Hepatocyte (in vitro differentiated cells and primary cell): ENCODE results near the gene C5orf47.

- RAMPAGE, long total RNA: no peak
- RRBS: no CpG with 5 or more reads among the region's 7 CpGs
Measured at GRCh38 chr5:173762872-173763286, 125.3 kb upstream of the CPEB4 start.

DNA sequence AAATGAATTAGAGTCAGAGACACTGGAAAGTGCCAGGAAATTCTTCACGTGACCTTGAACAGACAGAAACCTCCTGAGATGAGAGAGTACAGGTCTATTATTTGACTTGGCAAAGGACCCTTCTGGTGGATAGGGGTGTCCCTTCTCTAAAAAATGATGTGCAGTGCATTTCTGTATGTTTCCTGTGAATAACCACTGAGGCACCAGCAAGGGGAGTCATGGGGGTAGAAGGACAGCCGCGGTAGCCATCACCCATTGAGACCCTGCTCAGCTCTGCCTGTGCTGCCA, 110.9 kb upstream of the CPEB4 start:
- RAMPAGE, long total RNA: no peak
- RRBS: no CpG with 5 or more reads among the region's 3 CpGs

DNA sequence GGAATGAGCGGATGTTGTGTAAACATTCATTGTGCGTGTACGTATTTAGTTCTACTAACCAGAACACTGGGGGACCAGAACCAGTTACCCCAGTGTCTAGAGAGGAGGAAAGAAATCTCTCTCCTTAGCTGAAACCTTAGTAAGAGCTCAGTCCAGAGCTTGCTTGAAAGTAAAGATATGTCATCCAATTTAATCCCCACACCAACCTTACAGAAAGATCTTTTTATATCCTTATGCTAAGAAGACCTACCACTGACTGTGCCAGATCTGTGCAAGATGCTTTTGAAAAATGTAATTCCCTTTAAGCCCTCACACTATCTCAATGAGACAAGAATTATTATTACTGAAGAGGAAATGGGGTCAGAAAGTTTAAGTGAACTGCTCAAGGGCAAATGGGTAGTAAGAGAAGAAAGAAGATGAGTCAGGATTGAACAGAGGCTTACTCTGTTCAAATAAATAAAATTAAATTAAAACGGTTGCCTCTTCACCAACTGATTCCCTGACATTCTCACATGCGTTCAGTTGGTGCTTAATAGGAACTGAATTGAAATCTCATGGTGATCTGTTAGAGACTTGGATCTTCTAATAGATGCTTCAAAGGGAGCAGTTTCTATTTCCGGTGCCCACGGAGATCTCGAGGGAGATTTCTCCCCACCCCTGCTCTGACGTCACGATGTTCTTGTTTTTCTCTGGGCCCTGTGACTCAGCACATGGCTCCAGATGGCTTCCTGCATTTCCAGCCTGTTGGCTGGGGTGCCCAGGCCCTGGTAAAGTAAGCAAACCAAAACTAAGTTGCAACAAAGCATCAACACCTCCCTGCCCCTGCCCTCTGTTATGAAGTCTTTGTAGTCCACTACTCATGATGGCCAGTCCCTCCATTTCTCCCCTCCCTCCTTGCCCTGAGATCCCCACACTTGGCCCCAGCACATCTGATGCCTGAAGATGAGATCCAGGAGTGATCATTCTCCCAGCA, 106.3 kb upstream of the CPEB4 start:
- RAMPAGE, long total RNA: no peak
- RRBS: no CpG with 5 or more reads among the region's 10 CpGs

DNA sequence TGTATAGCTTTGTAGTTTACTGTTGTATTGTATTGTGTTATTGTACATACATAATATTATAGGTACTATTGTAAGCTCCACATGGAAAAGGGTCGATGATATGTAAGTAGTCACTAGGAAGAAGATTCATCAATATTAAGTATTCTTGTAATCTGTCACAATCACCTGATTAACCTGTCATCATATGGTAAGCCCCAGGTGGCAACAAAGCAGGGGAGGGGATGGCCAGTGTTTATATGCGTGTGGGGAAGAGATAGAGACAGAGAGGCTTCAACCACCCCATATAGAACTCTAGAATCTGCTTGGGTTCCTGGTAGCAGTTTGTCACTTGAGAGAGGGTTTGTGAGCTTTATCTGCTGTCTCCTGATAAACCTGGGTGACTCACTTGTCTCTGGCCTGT, 49.0 kb upstream of the CPEB4 start:
- RAMPAGE, long total RNA: no peak
- RRBS: no CpG with 5 or more reads among the region's 2 CpGs

- RAMPAGE, long total RNA: no peak
- RRBS: no CpG with 5 or more reads among the region's 36 CpGs
Measured at GRCh38 chr5:173887459-173888202, 518 bp upstream of the CPEB4 start.

DNA sequence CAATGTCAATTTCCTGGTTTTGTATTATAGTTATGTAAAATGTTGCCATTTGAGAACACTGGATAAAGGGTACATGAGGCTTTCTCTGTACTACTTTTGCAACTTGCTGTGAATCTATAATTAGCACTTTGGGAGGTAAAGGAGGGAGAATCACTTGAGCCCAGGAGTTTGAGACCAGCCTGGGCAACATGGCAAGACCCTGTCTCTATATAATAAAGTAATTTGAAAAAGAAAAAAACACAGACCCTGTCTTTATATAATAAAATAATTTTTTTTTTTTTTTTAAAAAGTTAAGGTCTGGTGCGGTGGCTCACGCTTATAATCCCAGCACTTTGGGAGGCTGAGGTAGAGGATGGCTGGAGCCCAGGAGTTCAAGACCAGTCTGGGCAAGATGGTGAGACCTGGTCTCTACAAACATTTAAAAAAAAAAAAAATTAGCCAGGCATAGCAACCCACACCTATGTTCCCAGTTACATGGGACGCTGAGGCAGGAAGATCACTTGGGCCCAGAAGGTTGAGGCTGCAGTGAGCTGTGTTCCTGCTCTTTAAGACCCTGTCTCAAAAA, 24.3 kb downstream of the CPEB4 start:
- RAMPAGE, long total RNA: no peak
- RRBS: no CpG with 5 or more reads among the region's 3 CpGs

DNA sequence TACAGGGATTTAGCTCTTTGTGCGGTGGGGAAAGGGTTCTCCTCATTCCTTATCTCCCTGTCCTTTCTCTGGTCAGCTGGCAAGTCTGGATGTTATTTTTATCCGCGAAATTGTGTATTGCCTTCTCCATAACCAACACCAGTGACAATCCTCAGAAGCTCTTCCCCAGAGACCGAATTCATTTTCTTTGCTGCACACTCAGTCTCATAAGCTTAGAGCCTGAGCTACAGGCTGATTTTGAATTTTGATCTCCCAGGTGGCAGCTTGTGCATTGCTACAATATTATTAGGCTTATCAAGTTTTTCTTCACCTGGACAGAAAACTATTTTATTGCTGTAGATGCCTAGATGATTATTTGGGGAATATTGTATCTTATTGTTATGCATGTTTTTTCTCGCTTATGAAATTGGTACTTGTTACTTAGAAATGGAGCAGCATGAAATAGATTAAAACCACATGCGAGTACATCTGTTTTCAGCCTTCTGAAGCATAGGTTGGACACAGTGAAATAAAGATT, 27.3 kb downstream of the CPEB4 start:
- RAMPAGE, long total RNA: no peak
- RRBS: no CpG with 5 or more reads among the region's 6 CpGs

DNA sequence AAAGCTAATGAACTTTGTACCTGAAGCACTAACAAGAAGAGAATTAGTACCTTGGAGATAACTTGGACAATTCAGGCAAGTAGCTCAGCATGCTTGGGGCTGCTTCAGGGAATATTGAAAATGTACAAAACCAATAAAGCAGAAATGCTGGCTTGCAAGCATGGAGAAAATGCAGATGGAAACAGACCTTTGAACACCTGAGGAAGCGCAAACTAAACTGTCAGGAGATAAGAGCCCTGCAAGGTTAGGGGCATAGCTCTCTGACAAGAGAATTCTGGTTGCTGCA, 42.7 kb upstream of the C5orf47 start:
- RAMPAGE, long total RNA: no peak
- RRBS: no CpG with 5 or more reads among the region's 1 CpG

GRCh38 chr5:173955887-173956803, 32.8 kb upstream of the C5orf47 start:
- RAMPAGE, long total RNA: no peak
- RRBS: no CpG with 5 or more reads among the region's 10 CpGs

- RAMPAGE, long total RNA: no peak
- RRBS: 98% methylated on average over 6 of the region's 59 CpGs
Measured at GRCh38 chr5:173989102-173989728, at the start of gene C5orf47. Gene C5orf47 (plus strand): TSS chr5:173989170.

GRCh38 chr5:174418889-174419764, 305.3 kb upstream of the MSX2 start:
- RAMPAGE, long total RNA: no peak
- RRBS: no CpG with 5 or more reads among the region's 26 CpGs

GRCh38 chr5:175114712-175115362, 329.1 kb downstream of the DRD1 start:
- RAMPAGE, long total RNA: no peak
- RRBS: no CpG with 5 or more reads among the region's 12 CpGs

DNA sequence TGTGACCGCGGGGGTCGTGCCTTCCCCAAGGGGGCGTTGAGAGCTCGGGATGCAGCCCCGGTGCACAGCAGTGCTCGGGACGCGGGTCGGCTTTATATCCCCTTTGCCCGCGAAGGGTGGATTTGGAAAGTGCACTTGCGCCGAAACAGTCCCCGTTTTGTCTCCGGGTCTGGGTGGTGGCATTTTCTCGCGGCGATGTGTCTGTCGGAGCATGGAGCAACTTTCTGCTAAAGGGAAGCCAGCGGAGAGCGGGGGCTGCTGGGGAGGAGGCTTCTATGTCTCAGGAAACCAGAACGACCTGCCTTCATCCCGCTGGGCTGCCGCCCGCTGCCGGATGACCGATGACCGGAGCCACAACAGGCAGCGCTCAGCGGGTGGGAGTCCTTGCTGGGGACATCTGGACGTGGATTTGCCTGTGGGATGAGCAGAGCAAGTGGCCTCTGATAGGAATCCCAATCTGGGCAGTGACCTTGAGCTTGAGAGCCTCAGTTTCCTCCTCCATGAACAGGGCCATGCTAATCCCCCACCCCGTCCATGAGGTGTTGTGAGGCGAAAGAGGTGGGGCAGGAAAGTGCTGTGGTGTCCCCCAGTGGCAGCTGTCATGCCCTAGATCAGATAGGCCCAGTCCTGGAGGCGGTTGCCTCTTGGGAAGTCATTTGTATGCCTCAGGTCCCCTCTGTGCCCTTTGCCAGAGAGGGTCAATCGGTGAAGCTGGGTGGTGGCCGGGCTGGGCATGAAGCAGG, 681 bp downstream of the HRH2 start:
- RAMPAGE, long total RNA: no peak
- RRBS: 3% methylated on average over 9 of the region's 37 CpGs

- RAMPAGE, long total RNA: no peak
- RRBS: no CpG with 5 or more reads among the region's 11 CpGs
Measured at GRCh38 chr5:175693209-175693618, 35.3 kb downstream of the HRH2 start.

- RAMPAGE, long total RNA: no peak
- RRBS: no CpG with 5 or more reads among the region's 12 CpGs
Measured at GRCh38 chr5:175707979-175708526, 50.2 kb downstream of the HRH2 start.

DNA sequence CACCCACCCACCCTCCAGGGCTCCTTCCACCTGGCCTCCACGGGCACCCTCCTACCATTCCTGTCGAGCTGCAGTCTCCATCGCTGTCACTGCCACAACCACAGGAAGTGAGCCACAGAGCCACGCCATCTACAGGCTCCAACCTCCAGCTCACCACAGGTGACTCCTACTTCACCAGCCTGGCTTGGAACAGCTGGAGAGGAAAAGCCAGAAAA, 66.3 kb upstream of the THOC3 start:
- RAMPAGE, long total RNA: no peak
- RRBS: no CpG with 5 or more reads among the region's 4 CpGs

GRCh38 chr5:176134447-176134886, 103.8 kb upstream of the SIMC1 start:
- RAMPAGE, long total RNA: no peak
- RRBS: 40% methylated on average over 2 of the region's 11 CpGs

GRCh38 chr5:176181260-176181850, 56.9 kb upstream of the SIMC1 start:
- RAMPAGE, long total RNA: no peak
- RRBS: no CpG with 5 or more reads among the region's 7 CpGs

DNA sequence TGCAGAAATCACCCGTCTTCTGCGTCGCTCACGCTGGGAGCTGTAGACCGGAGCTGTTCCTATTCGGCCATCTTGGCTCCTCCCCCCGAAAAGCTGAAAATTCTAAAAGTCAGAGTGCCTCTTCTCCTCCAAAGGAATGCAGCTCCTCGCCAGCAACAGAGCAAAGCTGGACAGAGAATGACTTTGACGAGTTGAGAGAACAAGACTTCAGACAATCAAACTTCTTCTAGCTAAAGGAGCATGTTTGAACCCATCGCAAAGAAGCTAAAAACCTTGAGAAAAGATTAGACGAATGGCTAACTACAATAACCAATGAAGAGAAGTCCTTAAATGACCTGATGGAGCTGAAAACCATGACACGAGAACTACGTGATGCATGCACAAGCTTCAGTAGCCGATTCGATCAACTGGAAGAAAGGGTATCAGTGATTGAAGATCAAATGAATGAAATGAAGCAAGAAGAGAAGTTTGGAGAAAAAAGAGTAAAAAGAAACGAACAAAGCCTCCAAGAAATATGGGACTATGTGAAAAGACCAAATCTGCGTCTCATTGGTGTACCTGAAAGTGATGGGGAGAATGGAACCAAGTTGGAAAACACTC, 44.4 kb downstream of the SIMC1 start:
- RAMPAGE, long total RNA: no peak
- RRBS: no CpG with 5 or more reads among the region's 17 CpGs

GRCh38 chr5:176498723-176499361, 38.4 kb downstream of the RNF44 start:
- RAMPAGE, long total RNA: no peak
- RRBS: no CpG with 5 or more reads among the region's 13 CpGs